Vermiform appendix (tissue), 1 donor: ENCODE measurements around a stretch of chrX.

DNA sequence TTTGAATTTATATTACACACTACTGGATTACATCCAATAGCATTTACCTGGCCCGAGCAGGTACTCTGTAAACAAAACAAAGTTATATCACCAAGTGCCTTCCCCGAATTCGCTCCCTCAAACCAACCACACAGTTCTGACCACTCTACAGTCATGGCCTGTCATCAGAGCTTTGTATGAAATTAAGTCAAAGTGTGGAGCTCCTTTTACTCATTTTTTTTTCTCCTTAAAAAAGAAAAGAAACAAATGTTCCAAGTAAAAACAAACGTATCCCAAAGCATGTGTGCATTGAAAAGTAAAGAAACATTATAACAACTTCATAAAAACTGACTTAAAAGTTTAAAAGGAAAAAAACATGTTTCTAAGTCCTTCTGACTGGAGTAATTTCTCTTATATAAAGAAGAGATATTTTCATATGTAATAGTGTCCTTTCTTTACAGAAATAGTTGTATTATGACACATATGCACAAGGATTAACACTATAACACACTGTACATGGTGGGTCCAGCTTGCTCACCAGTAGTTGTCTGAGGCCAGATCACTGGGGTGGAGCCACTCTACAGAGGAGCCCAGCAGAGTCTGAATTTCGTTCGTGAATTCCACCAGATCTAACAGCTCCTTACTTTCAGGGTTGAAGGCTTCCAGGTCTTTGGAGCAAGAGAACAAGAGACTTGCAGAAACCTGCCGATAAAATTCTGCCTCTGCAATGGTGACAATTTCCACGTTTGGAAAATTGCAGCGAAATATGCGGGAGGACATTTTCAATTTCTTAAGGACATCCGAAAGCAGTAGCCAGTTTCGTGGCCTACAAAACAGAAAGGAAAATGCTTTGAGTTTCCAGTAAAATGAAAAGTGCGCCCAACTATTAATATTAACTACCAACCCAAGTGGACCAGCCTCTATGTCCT lies 45.9 kb downstream of the BCOR start:
- PRO-cap: no peak

DNA sequence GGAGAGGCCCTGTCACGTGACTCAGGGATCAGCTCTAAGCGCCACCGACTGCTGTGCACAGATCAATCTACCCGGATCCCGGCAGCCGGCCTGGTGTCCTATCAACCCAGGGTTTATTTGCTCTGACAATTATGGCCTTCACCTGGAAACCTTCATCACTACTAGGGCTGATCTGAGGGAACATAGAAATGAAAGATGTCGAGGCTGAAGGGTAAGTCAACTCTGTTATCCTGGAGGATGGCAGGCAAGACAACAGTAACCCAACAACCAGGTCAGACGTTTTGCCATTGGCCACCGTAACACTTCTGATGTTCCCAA lies 38.9 kb downstream of the BCOR start:
- PRO-cap: no peak

- PRO-cap: no peak
These were observed 25.4 kb downstream of the BCOR start for GRCh38 chrX:40072340-40072780.

- PRO-cap: no peak
These were observed 2.2 kb upstream of the BCOR start for GRCh38 chrX:40099632-40100603.

DNA sequence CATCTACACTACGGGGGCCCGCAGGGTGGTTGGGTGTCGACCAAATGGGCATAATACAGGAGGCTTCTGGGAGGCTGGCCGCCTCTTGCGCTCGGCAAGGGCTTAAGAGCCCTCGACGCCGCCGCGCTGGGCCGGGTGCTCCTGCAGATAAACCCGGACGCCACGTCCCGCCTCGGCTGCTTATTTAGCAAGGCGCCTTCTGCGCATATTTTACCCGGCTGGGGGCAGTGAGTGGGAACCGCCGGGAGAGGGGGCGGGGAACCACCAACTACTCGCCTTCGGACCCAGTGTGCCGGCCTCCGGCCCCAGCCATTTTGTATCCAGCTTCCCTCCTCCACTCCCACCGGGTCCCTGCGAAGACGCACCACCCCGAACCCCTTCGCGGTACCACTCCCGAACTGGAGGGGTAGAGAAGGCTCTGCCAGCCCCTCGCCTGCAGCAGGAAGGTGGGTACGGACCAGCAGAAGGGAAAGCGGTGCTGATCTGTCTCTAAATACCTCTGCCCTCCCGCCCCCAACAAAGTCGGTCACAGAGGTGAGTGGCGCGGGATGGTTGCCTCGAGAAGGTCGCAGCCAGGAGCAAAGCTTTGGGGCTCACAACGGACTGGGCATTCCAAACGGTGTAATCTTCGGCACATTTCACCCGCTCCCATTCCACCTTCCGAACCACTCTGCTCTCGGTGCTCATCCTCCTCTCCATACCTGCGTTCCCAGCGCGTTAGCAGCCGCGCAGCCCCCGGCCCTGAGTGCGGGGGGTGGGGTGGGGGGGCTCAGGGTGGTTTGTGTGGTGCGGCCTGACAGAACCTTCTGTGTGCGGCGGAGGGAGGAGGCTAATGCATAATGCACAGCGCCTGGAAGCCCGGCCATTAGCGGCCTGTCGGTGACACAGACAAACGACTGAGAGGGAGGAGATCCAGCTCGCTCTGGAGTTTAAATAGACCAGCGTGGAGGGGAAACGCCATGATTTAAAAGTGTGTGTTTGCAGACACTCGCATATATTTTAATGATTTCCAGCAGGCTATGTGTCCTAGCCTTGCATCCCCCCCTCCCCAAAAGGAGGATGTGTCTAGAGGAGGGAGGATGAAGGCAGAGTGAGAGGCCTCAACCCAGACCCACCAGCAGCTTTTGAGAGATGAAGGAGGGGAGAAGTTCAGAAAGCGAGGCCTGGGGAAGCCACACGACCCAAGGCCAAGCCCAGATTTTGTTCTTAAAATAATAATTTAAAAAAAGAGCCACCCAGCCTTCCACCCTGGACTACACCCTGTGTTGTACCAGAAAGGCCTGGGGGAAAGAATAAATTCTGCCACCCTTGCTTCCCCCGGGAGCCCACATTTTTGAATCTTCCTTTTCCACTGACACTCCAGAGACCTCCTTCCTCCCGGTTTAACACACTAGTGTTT lies 5.1 kb upstream of the BCOR start:
- PRO-cap: no peak

- PRO-cap: no peak
These were observed 48.0 kb upstream of the BCOR start for GRCh38 chrX:40145714-40146249.

- PRO-cap: bidirectional peak, plus-strand start at chrX:40155318, minus-strand start at chrX:40155028
These were observed 57.2 kb upstream of the BCOR start for GRCh38 chrX:40154648-40155616.

DNA sequence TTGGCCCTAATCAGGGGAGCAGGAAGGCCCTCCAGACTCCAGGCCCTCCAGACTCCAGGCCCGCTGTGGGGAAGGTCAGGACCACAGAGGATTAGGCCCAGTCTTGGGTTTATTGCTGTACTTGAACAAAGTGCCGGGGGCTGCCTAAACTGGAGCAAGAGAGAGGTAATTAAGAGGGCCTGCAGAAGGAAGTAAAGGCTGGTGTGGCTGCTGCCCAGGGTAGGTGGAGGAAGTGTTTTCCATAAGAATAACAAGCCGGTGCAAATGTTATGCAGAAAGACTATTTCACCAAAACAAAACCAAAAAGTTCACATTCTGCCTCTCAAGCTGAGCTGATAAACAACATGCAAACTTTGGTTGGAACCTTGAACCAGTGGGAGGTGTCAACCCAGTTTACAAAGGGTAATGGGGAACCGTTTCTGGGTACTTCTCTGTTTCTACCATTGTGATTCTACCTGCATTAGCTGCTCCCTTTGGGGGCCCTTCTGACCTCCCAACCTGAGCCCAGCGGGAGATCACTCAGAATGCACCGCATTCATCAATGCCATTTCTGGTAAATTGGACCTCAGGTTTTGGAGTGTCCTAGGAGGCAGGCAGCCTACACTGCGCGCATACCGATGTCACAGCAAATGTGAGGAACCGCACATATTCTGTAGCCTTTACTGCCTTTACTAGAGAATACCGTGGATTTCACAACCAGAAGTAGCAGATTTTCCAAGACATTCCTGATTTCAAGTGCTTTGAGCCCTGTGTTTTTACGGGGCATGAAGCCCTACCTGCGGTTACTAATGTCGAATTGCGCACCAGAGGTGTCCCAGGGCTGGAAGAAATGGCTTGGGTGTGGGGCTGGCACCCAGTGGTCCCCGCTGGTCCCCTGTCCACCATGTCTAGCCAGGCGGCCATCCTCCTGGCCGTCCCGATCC lies 59.7 kb upstream of the BCOR start:
- PRO-cap: no peak

- PRO-cap: no peak
These were observed 201.4 kb upstream of the BCOR start for GRCh38 chrX:40298958-40299666.

DNA sequence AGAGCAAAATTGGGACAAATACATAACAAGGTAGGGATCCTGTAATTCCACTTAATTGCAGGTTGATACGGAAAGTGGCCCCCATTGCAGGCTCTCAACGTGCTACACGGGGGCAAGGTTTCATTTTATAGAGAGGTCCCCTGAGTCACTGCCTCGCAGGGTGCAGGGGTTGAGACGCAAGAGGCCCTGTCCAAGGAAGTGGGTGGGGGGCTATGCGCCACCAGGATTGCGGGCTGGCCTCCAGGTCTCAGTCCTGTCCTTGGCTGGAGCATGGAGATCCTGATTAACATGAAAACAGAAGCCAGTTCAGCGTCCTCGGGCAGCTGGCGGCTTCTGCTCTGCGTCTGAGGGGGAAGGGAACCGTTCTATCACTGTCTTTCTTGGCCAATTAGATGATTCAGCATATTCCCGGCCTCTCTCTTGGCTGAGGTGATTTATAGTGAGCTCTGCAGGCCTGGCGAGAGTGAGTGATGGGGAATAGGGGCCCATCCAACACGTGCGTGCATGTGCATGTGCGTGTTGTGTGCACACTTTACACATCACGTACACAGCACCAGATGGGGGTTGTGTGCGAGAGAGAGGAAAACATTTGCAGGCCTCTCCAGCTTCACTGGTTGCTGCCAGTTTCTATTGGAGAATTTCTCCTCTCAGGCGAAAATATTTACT lies 145.9 kb upstream of the ATP6AP2 start:
- PRO-cap: no peak

- PRO-cap: no peak
These were observed 112.5 kb upstream of the ATP6AP2 start for GRCh38 chrX:40468273-40468650.

DNA sequence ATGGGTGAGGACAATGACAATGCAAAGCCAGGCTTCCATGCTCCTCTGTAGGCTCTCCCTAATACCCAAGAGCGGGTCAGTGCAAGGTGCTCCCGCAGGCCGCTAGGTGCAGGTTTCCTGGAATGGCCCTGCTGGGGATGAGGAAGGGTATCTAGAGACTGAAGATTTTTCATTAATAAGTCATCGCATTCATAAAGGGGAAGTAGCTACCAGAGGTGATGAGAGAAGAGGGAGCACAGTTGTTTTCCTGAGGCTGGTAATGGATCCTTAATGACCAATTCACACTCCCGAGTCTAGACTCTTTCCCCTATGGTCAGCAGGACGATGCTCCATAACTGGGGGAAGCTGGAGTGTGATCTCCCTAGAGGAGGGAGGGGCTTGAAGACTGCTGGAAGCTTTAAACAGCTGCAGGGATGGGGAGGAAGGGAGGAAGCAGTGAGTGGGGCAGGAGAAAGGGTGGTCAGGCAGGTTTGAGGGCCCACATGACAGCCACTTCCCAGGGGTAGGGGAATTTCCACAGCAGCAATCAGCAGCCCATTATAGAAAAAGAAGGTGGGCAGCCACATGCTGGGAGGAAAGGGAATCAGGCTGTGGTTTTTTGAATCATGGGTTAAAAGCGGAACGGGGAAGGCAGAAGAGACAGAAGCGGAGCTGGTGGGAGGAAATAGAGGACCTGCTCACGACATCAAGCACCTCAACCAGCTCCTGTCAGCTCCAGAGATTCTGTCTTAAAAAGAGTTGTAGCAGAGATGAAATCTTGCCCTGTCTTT lies 10.2 kb upstream of the ATP6AP2 start:
- PRO-cap: no peak

DNA sequence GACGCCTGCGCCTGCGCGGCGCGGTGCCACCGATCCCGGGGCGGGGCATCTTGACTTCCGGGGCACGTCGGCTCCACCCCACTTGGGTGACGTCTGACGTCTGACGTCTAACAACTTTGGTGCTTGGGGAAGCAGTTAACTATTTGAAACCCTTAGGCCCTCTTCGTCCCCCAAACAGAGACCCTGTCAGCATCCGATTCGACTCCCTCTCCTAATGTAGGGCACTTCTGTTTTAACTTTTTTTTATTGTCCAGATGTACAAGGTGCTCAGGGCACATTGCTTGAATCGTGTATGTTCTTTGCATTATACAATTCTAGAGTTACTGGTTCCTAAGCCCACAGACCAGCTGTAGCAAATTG lies 244 bp upstream of the CXorf38 start:
- PRO-cap: bidirectional peak, plus-strand start at position 143 of the sequence, minus-strand start outside the sequence

- PRO-cap: no peak
These were observed 17.1 kb downstream of the USP9X start for GRCh38 chrX:41102386-41102698.

GRCh38 chrX:41104989-41105287 lies 19.7 kb downstream of the USP9X start:
- PRO-cap: no peak

- PRO-cap: unidirectional peak, plus-strand start at chrX:41117162
These were observed 31.6 kb downstream of the USP9X start for GRCh38 chrX:41116831-41117301.

DNA sequence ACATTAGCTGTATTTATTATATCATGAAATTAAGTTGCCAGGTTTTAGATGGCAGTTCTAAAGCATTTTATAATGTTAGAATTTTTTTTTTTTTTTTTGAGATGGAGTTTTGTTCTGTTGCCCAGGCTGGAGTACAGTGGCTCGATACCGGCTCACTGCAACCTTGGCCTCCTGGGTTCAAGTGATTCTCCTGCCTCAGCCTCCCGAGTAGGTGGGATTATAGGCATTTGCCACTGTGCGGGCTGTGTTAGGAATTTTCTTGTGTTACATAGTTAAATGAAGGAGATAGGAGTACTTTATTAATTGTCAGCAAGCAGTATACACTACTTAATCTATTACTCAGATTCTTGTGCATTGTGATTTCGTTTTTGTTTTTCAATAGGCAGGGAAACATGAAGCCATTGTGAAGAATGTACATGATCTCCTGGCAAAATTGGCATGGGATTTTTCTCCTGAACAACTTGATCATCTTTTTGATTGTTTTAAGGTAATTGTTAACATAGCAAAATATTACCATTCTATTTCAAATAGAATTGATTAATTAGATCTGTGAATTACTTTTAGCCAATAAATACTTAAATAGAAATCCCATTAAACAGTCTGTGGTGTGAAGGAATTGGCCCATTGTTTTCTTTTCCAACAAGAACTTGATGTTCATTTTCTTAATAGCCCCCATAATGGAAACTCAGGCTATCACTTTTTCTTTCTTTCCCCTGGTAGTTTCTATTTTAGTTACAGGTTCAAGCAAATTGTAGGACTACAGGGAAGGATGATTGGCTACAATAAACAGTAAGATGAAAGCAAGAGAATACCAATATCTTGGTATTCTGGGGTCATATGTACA lies 59.1 kb downstream of the USP9X start:
- PRO-cap: no peak

- PRO-cap: no peak
These were observed 102.6 kb downstream of the USP9X start for GRCh38 chrX:41187826-41188218.

DNA sequence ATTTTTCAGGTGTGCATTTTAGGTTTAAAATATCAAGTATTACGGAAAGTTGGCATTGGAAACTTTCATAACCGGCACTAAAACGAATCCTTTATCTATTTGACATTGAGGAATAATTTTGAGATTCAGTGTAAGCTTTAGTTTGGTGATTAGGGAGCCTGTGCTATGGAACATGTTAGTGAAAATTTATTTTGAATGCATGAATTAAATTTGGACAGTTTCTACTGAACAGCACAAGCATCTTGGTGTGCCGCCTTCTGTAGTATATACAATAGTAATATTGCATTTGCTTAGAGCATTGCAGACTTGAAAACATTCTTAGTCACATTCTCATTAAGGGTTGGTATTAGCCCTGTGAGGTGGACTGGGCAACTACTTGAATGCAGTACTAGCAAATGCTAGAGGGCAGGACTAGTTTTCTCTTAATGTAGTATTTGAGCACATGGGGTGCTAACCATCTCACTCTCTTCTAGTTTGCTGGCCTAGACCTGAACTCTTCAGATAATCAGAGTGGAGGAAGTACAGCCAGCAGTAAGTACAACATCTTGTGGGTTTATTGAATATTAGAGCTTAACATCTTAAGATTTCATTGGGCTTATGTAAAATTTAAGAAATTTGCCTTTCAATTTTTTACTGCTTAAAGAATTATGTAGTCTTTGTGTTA lies 3.1 kb downstream of the DDX3X start:
- PRO-cap: no peak

DNA sequence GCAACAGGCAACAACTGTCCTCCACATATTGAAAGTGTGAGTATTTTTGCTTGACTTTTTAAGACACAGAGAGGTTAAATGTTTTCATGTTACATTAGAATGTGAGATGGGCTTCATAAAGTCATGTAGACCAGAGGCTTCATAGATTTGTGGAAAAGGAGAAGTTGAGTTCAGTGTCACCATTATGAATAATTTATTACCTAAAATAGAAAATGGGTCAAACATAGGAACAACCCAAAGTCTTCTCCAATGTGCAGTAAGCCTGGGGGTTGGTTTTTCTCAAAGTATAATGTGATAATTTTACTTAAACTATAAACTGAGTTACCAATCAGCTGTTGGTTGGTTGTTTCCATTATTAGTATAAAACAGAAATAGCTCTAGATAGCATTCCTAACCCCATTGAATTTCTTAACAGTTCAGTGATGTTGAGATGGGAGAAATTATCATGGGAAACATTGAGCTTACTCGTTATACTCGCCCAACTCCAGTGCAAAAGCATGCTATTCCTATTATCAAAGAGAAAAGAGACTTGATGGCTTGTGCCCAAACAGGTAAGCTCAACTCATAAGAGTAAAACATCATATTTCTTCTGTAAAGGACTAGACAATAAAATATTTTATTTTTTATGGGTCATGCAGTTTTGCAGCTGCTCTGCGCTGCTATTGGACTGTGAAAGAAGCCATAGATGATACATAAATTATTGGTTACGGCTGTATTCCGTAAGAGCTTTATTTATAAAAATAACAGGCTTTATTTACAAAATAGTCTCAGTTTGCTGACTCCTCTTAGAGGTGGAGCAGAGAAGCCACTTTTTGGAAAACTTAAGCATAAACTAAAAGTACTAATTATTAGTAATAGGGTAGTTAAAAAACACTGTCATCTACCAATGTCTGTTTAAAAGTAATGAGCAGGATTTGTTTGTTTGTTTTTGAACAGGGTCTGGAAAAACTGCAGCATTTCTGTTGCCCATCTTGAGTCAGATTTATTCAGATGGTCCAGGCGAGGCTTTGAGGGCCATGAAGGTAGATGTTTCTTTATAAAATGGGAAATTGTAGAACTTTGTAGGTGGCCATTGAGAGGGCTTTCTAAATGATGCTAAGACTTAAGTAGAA lies 9.2 kb downstream of the DDX3X start:
- PRO-cap: no peak